Epithelial cell of prostate (primary cell): ENCODE measurements around the gene MT1H.

DNA sequence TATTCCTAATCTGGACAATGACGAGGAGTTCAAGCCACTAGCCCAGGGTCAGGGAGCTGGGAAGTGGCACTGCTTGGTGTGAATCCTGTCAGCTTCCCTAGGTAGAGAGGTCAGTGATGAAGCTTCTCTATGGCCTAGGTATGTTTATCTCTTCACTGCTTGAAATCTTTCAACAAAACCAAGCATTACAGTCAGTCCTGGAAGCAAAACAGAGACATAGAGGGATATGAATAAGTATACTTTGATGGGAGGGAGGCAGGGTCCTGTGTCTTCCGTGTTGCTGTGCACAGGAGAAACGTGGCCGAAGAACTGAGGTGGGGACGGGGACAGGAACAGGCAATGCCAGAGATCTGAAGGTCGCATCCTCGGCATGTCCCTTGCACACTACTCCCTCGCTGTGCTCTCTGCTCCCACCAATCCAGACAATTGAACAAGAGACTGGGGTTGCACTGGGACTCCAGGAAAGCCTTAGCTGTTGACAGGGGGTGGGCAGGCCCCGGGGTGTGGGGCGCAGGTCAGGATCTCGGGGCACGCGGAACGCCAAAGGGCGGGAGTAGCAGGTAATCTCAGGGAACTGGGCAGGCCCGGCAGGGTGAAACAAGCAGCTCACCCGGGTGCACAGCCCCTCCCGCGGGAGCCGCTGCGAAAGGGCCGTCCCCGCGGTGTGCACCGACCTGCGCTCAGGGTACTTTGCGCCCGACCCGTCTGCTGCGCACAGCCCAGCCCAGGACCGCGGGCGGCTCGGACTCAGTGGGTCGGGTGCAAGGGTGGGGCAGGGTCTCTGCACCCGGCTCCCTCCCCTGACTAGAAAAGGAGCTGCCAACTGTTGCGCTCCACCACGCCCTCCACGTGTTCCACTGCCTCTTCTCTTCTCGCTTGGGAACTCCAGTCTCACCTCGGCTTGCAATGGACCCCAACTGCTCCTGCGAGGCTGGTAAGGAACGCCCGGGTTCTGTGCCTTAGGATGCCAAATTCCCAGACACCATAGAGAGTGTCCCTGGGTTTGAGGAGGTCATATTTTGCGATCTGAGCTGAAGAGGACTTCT lies at the start of gene MT1H:
MT1H (plus strand) TSS at position 836 of the 1,046 bp plus-strand sequence.
- RRBS = 40% methylated on average over 5 of the region's 45 CpGs

DNA sequence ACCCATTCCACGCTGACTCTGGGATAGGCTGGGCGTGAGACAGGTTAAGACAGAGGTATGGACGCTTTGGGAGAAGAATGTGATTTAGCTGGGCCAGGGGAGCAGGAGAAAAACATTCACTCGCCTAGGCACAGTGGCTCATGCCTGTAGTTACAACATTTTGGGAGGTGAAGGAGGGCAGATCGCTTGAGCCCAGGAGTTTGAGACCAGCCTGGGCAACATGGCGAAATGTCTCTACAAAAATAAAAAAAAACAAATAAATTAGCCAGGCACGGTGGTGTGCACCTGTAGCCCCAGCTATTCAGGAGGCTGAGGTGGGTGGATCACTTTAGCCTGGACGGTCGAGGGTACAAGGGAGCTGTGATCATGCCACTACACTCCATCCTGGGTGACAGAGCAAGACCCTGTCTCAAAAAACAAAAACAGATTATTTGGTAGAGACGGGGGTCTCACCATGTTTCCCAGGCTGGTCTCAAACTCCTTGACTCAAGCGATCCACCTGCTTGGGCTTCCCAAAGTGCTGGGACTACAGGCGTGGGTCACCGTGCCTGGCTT lies 4.1 kb downstream of the MT1X start:
- RRBS = no CpG with 5 or more reads among the region's 13 CpGs

- RRBS = no CpG with 5 or more reads among the region's 5 CpGs
Observed at GRCh38 chr16:56916886-56917541, 14.9 kb upstream of the HERPUD1 start.

- RRBS = 2% methylated on average over 13 of the region's 58 CpGs
Observed at GRCh38 chr16:56932269-56933474, 730 bp downstream of the HERPUD1 start.

GRCh38 chr16:56936884-56937341 lies 5.0 kb downstream of the HERPUD1 start:
- RRBS = no CpG with 5 or more reads among the region's 6 CpGs

DNA sequence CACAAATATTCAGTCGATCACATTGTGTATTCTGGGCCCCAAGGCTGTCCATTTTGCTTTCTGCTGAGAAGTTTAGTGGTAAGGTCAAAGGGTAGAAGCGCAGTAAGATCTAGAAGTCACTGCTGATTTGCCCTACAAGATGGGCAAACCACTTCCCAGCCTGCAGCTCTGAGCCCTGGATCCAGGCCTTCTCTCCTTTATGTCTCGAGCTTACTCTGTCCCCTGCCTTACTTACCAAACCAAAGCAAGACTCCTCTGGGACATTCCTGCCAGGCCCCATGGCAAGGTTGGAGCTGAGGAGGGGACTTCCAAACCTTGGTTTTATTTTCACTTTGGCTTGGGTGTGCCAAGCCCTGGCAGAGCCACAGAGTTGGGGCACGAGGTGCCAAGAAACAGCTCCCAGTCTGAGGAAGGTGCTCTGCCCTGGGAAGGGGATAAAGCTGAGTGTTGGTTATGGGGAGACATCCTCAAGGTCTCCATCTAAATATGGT lies 9.9 kb downstream of the NLRC5 start:
- RRBS = no CpG with 5 or more reads among the region's 4 CpGs

DNA sequence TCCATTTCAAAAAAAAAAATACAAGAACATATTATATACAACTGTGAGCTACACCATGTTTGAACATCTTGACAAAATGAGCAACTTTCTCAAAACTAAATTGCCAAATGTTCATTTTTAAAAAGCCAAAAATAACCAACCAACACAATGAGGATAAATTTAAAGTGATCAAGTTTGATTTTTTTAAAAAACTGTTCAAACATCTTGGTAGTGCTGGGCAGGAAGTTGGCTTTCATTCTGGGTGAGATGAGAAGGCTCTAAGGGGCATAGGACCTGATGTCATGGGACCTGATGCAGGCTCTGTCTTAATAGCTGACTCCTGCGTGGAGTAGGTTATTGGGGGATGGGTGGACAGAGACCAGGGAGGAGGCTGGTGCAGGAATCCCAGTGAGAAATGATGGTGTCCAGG lies 20.2 kb downstream of the NLRC5 start:
- RRBS = no CpG with 5 or more reads among the region's 1 CpG

- RRBS = no CpG with 5 or more reads among the region's 8 CpGs
Observed at GRCh38 chr16:57042578-57043177, 49.7 kb upstream of the CPNE2 start.

DNA sequence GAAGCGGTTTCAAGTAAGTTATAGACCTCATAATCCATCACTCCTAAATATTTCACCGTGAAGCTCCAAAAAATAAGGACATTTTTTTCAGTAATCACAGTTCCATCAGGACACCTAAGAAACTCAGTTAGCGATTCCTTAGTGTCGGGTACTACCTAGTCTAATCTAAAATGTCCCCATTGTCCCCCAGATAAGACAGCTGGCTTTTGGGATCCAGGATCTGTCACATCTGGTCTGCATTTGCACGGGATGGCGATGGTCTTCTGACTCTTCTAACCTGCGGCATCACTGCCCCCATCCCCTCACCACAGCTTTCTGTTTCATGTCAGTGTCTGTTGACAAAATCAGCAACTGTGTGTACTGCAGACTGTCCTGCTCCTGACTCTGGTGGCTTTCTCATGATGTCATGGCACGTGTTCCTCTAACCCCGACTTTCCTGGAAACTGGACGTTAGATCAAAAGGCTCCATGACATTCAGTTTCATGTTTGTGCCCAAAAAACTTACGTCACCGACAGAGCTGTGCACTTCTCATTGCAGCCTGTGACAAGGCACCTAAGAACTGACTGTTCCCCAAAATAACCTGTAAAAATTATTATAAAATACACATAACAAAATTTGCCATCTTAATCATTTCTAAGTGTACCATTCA lies 30.1 kb upstream of the CPNE2 start:
- RRBS = no CpG with 5 or more reads among the region's 12 CpGs

GRCh38 chr16:57093666-57094546 lies 1.5 kb downstream of the CPNE2 start:
- RRBS = no CpG with 5 or more reads among the region's 18 CpGs

GRCh38 chr16:57181438-57181840 lies 4.4 kb downstream of the PSME3IP1 start:
- RRBS = no CpG with 5 or more reads among the region's 2 CpGs

GRCh38 chr16:57204570-57205111 lies 18.5 kb downstream of the RSPRY1 start:
- RRBS = no CpG with 5 or more reads among the region's 14 CpGs

GRCh38 chr16:57252166-57252944 lies 7.3 kb downstream of the ARL2BP start:
- RRBS = no CpG with 5 or more reads among the region's 8 CpGs

DNA sequence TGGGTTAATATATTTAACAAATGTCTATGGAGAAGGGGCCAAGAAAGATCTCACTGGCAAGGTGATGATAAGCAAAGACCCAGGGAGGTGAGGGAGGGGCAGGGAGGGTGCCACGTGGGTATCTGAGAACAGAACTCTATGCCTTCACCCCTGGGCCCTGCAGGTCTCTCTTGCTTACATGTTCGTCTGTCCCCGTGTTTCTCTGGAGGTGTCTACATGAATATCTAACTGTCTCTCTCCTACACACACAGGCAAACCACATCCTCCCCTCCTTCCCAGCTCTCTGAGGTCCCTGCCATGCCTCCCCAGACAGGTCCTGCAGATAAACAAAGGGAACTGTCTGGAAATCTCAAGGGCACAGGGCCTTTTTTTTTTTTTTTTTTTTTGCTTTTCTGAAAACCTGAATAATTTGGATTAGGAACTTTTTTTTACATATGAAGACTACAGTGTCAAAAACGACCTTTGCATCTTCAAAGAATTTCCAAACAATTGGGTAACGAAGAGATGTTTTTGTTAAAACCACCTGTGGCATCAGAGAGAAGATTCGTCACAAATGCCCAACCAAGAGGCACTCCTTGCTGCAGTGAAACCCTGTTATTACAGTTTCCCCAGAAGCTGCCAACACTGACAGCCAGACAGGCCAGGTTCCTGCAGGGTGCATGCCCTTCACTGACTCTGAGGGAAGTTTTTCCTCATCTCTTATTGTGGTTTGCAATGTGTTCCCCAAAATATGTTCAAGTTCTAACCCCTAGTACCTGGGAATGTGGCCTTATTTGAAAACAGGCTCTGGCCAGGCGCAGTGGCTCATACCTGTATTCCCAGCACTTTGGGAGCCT lies 17.8 kb downstream of the PLLP start:
- RRBS = no CpG with 5 or more reads among the region's 7 CpGs

DNA sequence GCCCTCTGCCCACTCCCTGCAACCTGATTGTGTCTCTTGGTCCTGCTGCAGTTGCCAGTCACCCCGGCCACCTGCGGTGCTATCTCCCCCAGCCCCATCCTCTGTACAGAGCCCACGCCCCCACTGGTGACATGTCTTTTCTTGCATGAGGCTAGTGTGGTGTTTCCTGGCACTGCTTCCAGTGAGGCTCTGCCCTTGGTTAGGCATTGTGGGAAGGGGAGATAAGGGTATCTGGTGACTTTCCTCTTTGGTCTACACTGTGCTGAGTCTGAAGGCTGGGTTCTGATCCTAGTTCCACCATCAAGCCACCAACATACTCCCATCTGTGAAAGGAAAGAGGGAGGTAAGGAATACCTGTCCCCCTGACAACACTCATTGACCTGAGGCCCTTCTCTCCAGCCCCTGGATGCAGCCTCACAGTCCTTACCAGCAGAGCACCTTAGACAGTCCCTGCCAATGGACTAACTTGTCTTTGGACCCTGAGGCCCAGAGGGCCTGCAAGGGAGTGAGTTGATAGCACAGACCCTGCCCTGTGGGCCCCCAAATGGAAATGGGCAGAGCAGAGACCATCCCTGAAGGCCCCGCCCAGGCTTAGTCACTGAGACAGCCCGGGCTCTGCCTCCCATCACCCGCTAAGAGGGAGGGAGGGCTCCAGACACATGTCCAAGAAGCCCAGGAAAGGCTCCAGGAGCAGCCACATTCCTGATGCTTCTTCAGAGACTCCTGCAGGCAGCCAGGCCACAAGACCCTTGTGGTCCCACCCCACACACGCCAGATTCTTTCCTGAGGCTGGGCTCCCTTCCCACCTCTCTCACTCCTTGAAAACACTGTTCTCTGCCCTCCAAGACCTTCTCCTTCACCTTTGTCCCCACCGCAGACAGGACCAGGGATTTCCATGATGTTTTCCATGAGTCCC lies 11.4 kb downstream of the CX3CL1 start:
- RRBS = no CpG with 5 or more reads among the region's 8 CpGs

GRCh38 chr16:57416918-57417445 lies 12.4 kb downstream of the CCL17 start:
- RRBS = no CpG with 5 or more reads among the region's 16 CpGs

GRCh38 chr16:57470491-57471281 lies 8.2 kb downstream of the POLR2C start:
- RRBS = no CpG with 5 or more reads among the region's 10 CpGs

- RRBS = no CpG with 5 or more reads among the region's 12 CpGs
Observed at GRCh38 chr16:57606736-57607542, 21.5 kb upstream of the ADGRG1 start.

DNA sequence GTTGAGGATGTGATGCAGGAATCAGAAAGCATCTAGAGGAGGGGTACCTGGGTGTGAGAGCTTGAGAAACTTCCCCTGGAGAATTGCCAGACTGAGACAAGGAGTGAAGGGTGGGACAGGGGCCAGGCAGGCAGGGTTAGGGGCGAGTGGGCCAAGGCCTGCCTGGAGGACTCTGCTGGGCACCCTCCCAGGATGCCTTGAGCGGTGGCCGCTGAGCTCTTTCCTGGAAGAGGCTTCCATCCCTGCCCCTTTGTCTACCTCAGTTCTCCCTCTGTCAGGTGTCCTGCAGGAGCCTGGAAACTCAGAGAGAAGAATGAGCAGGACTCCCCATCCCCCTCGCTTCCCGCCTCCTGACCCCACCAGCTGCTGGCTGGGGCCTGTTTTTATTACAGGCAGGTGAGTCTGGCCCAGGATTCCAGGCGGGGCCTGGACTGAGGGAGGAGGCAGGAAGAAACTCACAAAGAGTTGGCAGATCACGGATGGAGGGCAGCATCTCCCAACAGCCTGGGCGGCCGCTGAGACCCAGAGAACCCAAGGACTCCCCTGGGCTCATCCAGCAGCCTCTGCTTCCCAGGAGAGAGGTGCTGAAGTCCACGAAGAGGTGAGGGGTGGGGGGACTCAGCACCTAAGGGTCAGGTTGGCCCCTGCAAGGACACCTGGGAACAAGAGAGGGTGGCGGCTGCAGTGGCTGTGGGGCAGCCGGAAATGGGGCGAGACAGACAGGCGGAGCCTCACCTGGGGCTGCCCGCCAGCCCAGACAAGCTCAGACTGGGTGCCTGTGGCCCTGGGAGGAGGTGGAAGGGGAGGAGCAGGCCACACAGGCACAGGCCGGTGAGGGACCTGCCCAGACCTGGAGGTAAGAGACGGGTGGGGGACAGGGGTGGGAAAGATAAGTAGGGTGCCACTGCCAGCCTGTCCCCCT lies 8.9 kb upstream of the ADGRG1 start:
- RRBS = no CpG with 5 or more reads among the region's 17 CpGs

DNA sequence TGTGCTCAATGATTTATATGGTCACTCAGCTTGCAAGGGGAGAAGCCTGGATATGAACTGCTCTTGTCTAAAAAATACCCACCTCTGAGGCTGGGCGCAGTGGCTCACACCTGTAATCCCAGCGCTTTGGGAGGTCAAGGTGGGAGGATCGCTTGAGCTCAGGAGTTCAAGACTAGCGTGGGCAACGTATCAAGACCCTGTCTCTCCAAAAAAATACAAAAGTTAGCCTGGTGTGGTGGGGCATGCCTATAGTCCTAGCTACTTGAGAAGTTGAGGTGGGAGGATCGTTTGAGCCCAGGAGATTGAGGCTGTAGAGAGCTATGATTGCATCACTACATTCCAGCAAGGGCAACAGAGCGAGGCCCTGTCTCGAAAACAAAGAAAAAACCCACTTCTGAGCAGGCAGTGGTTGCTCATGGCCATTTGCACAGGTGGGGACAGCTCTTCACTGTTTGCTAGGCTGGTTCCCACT lies 4.3 kb upstream of the ADGRG1 start:
- RRBS = no CpG with 5 or more reads among the region's 8 CpGs